Mesenchymal stem cell of the bone marrow (primary cell): ENCODE results near the genes CNN3, RWDD3 and PTBP2.

- CAGE, long polyA plus RNA = no peak
Measured at GRCh38 chr1:94892799-94893406, 34.0 kb downstream of the CNN3 start.

DNA sequence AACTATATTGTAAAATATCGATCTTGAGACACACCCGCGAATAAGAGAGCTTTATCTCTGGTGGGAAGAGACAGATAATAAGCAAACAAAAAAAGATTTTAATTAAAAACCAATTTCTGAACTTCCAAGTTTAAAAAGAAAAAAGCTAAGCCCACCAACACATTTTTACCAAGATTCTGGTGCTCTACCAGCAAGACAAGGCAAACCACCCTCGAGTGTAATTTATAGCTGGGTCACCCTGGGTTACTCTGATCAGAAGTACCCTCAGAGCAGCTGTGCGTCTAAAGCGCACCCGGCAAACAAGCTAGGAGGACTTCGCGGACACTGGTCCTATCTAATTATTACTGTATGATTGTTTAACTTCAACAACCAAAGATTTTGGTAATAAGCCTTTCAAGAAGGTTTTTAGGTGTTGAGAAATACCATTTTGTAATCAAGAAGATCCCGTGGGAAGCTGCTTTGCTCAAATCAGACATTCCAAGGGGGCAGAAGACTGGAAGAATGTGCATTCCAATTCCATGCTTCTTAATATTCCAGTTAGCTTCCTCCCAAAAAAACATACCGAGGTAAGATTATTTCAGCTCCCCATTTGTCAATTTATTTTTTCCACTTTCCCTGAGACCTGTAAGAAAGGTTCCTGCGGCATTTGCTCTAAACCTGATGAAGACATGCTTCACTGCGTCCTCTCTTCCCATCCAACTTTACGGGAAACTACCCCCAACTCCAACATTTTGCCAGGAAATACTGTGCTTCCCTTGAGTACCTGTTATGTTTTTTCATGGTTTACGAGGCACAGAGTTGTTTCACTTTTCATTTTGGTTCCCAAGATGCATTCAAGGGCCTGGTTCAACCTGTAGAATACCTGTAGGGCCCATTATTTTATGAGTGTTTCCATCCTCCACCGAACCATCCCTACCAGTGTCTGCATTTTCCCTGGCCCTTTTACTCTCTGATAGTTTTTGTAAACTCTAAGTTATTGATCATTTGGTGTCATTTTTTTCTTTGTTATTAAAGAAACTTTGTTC lies 4.2 kb downstream of the CNN3 start:
- CAGE, long polyA plus RNA = no peak

DNA sequence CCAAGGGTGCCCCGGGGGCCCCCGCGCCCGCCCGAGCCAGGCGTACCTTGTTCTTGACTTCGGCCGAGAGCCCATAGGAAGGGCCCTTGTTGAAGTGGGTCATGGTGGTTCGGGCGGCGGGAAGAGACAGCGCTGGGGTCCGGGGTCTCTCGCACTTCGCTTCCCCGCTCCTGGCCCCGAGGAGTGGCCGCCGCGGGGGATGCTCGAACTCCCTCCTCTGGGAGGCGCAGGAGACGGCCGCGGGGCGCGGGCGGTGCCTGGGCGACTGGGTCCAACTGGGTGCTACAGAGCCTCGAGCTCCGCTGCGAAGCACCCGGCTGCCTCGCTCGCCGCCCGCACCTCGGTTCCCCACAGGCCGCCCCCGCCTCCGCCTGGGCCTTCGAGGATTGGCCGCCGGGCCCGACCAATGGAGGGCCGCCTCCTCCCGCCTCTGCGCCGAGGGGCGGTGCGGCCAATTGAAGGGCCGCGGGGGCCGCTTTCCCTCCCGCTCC lies at the start of gene CNN3:
TSS of gene CNN3 (minus strand) at position 319 of the 491 bp plus-strand sequence.
- CAGE, long polyA plus RNA = no peak

DNA sequence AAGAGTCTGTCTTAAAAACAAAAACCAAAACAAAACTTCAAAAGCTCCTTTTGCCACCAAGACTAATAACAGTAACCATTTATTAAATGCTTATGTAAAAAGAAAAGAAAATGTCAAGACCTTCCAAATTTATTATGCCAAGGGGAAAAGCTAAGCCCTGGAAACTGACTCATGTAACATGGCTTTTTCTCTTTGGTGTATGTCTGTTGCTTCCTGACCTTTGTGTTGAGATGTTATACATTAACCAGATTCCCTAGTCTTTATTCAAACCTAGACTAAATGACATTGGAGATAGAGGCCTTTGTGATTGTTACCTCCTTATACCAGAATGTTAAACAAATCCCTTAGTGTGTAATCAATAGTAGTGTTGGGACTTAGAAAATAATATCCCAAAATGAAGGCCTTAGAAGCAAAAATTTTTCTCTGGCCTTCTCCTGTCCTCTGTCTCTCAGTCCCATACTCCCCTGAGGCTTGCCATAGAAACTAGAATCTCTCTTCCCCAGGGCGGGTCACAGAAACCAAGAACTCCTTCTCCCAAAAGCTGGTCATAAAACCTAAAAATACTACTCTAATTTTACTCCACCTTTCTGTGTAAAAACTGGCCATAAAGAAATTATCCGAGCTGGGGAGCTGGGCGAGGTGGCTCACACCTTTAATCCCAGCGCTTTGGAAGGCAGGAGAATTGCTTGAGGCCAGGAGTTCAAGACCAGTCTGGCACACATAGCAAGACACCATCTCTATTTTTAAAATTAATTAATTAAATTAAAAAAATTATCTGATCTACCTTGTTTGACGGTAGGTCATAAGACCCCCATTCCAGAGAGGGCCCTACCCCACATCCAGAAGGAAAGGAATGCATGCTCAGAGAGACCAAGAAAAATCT lies 3.2 kb downstream of the ALG14 start:
- CAGE, long polyA plus RNA = no peak

DNA sequence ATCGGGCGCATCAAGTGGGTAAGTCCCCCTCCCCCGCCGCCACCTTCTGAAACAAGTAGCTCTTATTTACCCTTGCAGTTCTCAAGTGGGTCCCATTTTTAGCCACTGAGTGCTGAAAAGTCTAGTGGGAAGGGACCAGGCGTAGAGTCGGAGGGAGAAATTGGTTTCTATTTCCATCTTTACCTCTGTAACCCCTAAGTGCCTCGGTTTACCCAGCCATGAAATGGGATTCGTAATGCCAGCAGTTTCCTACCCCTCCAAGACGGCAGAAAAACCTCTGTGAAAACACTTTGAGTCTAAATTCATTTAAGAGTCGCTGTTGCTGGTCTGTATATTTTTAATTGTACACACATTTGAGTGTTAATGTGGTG lies 904 bp downstream of the TLCD4 start:
- CAGE, long polyA plus RNA = no peak

- CAGE, long polyA plus RNA = no peak
Measured at GRCh38 chr1:95233766-95234921, at the start of gene RWDD3. RWDD3 (plus strand) TSS chr1:95234210.

GRCh38 chr1:95509866-95510869 lies 276.2 kb downstream of the RWDD3 start:
- CAGE, long polyA plus RNA = no peak

GRCh38 chr1:96721036-96722309 lies at the start of gene PTBP2:
PTBP2 (plus strand) TSS chr1:96721784.
- CAGE, long polyA plus RNA = no peak

DNA sequence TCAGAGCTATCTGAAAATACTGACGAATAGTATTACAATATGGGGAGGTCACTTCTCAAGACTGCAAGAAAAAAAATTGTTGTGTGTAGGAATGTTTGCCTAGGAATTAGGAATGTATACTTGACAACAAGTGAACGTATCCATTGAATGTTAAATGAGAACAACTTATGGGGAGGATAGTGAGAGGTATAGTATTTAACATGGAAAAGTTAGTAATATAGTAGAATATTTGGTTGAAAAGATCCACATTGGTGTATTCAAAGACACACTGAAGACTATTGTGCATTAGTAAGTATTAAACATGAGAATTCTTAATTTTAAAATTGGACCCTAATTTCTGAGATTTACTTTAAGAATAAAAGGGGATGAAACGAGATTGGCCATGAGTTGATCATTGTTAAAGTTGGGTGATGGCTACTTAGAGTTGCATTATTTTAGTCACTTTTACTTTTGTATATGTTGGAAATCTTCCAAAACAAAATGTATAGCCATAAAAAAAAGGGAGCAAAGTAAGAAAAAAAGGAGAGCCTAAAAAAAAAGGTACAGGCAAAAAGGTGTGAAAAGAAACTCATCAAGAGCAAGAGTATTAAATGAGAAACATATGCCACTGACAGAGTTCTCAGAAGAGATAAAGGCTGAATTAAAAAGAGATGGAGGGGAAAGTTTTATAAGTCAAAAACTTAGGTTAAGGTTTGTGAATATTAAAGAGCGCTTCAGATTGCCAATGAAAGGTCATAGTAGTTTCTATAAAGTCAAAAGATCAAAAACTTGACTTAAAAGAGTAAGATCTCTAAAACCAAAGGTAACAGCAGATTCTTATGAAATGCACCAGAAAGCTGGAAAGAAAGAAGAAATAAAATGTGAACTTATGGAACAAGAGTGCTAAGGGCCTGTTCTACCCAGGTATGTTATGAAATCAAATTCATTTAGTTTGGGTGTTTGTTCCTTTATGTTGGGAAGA lies 81.6 kb downstream of the PTBP2 start:
- CAGE, long polyA plus RNA = no peak

DNA sequence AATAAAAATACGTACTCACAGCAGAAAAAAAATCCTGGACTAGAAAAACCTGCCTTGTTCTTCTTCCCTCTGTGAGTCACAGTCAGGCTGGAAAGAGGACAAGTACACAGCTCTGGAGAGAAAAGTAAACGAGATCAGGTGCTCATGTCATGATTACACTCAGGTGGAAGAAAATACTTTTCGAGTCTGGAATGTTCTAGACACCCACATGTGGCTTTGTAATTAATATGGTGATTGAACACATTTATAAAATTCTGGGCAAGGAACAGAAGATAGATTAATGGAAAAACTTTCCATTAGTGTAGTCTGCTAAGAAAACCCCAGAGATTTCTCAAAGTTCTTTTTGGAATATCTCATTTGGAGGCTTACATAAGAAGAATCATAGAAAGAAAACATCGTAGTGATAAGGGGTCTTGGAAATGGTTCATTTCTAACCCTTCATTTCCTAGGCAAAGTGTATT lies 241.4 kb downstream of the PTBP2 start:
- CAGE, long polyA plus RNA = no peak

- CAGE, long polyA plus RNA = no peak
Measured at GRCh38 chr1:97411395-97411713, 509.5 kb downstream of the DPYD start.

DNA sequence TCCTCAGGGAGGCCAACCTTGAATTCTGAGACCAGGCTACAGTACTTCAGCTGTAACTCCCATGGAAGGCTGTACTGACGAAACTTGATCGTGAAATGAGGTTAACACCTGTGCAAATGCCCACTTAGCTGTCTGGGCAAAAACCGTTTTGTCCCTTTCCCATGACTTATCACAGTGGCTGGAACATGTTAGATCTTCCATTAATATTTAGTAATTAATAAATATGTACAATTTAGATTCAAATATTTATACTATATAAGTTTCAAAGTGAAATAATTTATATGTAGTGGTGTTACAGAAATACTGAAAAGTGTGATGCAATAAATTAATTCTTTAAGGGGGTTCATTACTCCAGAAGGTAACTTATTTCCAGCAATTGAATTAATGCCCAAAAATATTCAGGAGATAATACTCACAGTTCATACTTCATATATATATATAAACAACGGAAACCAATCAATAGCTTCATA lies 47.8 kb downstream of the DPYD start:
- CAGE, long polyA plus RNA = no peak

DNA sequence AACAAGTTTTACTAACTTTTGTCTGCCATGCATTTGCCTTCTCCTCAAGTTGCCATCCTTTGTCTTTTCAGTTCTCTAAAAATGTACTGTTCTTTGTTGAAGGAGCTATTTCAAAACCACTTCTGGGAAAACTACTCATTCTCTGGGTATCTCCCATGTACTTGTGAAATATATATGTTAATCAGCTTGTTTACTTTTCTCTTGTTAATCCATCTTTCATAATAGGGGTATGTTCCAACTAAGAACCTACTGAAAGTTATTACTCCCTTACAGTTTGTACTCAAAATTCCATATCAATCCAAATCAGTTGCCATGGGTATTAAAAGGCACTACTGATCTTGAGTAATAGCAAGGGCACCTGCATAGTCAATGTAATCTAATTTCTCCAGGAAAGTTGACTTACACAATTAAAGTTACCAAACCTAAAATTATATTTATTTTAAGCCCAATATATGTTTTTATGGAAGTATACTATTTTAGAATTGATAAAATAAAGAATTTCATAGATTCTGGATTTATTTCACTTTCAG lies 16.2 kb downstream of the DPYD start:
- CAGE, long polyA plus RNA = no peak

- CAGE, long polyA plus RNA = no peak
Measured at GRCh38 chr1:98049755-98050157, 128.9 kb upstream of the DPYD start.

GRCh38 chr1:98336369-98336894 lies 325.1 kb upstream of the SNX7 start:
- CAGE, long polyA plus RNA = no peak

- CAGE, long polyA plus RNA = no peak
Measured at GRCh38 chr1:99580477-99580957, 65.4 kb upstream of the PALMD start.

DNA sequence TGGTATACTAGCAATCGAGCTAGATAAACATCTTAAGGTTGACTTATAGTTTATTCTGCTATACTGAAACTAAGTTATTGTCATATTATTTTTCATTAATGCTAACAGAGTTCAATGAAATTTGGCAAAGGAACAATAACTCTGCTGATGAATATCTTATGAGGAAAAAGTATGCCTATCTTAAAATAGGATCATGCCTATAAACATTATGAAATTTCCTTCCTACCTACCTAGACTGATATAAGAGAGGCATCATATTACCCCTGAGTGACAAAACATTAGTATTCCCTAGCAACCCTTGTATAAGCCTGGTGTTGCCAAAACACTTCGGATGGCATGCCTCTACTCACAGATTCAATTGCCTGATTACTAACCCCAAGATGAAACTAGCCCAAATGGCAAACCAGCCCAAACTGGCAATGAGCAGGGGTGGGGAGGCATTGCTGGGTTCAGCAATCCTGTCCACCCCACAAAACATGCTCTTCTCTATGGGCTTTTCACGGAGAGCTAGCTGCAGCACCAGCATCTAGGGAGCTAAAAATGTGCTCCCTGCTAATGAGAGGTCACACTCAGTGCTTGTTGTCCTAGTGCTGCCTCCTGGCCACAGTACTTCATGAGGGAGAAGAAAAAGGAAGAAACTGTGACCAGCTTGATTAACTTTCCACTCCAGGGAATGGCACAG lies 13.8 kb downstream of the PALMD start:
- CAGE, long polyA plus RNA = no peak

- CAGE, long polyA plus RNA = no peak
Measured at GRCh38 chr1:99758737-99759688, 7.4 kb downstream of the FRRS1 start.

DNA sequence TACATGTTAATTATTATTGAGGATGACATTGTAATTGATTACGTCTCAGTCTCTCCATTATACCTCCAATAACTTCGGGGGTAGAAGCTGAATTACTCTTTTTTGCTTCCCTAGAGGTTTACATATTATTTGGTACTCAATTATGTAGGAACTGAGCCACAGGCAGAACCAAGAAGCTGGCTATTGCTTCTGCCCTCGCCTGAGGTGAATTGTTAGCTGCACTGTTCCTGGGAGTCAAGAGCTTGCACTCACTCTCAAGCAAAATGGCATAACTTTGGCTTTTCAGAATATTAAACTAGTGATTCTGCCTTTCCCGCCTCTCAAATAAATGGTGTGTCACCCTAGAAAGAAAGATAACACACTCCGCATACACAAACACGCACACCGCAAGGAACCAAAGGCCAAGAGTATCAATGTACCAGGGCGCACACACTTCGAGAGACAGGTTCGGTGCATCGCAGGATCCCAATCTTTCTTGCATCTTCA lies 577 bp upstream of the RTCA start:
- CAGE, long polyA plus RNA = no peak

GRCh38 chr1:100353020-100353517 lies 763 bp downstream of the CDC14A start:
- CAGE, long polyA plus RNA = no peak